ENCODE results near the genes SCGB1D4, ASRGL1 and EEF1G.

GRCh38 chr11:61962405-61962554, 5.2 kb downstream of the FTH1 start:
- RRBS = no CpG with 5 or more reads among the region's 3 CpGs

- RRBS = no CpG with 5 or more reads among the region's 7 CpGs
These were observed 37.9 kb upstream of the FTH1 start for GRCh38 chr11:62005239-62005833.

DNA sequence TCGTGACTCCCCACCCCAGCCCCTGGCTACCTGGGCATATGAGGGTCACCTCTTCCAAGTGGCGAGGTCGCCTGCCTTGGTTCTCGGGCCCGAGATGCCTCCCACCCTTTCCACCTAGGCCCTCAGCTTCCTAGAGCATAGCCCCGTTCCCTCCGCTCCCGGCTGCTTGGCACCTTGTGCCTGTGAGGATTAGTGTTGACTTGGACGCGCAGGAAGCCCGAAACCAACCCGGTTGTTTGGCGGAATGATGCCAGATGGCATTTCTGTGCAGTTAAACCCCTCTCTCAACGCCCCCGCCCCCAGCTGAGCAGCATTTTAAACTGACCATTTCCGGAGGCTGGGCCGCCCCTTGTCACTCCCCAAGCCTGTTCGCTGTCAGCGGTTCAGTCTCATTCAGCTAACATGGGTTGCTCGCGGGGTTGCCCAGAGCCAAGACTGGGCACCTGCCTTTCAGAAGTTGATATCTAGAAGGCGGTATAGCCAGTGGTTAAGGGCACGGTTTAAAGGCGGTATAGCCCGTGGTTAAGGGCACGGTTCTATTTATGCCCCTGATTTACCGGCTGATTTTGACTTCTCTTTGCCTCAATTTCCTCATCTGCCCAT, 542 bp downstream of the INCENP start:
- RRBS = 3% methylated on average over 6 of the region's 27 CpGs

DNA sequence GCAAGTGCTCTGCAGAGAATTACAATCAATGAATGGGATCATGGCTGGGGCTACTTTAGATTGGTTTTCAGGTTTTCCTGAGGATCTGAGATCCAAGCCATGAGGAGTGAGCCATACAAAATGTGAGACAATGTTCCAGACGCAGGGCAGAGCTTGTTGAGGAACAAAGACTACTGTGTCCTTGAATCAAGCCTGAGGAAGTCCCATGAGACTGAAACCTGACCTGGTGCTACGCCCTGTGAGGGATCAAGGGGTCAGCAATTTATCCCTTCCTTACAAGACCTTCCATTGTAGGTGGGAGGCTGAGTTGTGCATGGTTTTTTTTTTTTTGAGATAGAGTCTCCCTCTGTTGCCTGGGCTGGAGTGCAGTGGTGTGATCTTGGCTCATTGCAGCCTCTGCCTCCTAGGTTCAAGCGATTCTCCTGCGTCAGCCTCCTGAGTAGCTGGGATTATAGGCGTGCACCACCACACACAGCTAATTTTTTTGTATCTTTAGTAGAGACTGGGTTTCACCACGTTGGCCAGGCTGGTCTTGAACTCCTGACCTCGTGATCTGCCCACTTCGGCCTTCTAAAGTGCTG, 2.2 kb downstream of the INCENP start:
- RRBS = no CpG with 5 or more reads among the region's 8 CpGs

DNA sequence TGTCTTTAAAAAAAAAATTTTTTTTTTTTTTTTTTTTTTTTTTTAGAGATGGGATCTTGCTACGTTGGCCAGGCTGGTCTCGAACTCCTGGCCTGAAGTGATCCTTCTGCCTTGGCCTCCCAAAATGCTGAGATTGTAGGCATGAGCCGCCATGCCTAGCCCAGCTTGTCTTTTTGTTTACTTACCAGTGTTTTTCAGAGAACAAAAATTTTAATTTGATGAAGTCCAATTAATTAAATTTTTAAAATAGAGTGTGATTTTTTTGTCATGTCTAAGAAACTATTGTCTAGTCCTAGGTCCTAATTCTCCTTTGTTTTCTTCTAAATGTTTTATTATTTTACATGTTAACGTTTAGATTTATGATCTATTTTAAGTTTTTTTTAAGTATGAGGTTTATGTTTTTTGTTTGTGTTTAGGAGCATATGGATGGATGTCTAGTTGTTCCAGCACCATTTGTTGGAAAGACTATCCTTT, 29.9 kb downstream of the INCENP start:
- RRBS = no CpG with 5 or more reads among the region's 4 CpGs

GRCh38 chr11:62298901-62299347, at the start of gene SCGB1D4:
TSS of gene SCGB1D4 (minus strand) at chr11:62299075.
- RRBS = no CpG with 5 or more reads among the region's 7 CpGs

DNA sequence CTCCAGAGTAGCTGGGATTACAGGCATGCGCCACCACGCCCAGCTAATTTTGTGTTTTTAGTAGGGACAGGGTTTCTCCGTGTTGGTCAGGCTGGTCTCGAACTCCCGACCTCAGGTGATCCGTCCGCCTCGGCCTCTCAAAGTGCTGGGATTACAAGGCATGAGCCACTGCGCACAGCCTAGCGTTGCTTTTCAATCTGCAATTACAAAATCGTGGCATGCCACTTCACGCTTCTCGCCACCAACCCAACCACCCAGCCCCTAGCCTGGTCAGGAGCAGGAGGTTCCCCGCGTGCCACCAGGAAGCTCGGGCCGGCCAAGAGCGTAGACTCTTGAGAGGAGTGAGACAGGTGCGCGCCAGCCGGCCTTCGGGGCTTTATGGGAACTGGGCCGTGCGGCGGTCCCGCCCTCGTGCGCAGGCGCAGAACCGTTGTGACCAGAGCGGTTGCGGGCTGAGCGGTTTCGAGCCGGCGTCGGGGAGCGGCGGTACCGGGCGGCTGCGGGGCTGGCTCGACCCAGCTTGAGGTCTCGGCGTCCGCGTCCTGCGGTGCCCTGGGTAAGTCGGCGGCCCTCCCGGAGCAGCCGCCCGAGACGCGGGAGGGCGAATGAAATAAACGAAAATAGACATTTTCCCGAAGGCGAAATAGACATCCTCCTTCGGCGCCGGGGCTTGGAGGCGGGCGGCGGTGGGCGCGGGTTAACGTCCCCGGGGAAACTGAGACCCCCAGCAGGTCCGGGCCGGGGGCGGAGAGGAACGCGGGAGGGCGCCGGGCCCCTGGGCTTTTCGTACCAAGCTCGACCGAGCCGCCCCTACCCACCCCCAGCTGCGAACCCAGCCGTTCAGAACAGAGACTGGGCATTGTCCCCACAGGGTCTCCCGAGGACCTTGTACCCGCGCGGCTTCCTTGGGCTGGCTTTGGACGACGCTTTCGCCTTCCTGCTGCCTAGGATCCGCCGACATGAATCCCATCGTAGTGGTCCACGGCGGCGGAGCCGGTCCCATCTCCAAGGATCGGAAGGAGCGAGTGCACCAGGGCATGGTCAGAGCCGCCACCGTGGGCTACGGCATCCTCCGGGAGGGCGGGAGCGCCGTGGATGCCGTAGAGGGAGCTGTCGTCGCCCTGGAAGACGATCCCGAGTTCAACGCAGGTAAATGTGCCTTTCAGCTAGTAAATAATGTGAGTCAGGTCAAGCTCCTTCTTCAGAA, at the start of gene ASRGL1:
TSS of gene ASRGL1 (plus strand) at position 430 of the 1,207 bp plus-strand sequence.
- RRBS = 23% methylated on average over 32 of the region's 111 CpGs

DNA sequence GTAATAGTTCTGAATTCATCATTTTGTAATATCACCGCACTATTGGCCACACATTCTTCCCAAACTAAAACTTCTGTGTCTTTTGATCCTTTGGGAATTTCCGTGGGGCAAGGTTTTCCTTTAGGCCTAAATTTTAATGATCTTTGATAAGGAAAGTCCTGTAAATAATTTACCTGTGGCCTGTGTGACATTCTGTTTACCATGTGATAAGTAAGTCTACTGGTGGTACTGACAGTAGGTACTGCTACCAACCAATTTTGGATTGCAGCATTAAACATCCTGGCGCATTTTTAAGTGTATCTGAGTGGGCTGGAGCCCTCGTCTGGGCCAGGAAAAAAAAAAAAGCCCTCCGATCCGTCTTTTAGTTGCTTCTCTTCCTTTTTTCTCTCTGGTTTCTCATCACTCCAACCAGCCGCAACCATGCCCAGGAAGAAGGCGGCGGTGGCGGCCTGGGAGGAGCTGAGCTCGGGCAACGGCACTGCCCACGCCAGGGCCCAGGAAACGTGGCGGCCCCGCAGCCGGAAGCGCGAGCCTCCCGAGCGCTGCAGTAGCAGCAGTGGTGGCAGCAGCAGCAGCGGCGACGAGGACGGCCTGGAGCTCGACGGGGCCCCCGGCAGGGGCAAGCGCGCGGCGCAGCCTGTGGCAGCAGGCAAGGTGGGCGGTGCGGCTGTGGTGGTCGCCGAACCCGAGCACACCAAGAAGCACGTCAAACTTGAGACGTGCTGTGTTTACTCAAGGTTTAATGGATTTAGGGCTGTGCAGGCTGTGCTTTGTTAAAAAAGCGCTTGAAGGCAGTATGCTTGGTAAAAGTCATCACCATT, 33.7 kb downstream of the ASRGL1 start:
- RRBS = no CpG with 5 or more reads among the region's 40 CpGs

DNA sequence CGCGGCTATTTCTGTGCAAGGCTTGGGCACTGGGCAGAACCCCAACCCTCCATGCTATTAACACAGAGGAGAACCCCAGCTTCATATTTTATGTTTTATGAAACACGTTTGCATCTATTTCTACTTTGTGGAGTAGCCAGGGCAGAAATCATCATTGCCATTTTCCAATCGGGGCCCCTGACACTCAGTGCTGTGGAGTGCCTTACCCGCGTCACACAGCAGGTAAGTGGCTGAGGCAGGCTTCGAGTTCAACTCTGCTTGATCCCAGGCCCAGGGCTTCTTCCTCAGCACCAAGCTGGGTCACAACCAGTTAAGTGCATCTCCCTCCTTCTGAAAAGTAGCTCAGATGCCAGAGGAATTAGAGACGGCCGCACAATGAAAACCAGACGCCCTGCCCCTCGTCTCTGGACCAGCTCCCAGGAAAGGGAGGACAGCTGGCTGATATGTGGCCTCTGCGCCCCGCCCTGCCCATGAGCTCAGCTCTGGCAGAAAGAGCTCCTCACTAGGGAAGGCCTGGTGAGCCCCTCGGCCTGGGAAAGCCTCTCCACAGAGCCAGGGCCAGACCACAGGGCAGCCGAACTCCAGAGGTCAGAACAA, 18.2 kb upstream of the SCGB1A1 start:
- RRBS = no CpG with 5 or more reads among the region's 15 CpGs

DNA sequence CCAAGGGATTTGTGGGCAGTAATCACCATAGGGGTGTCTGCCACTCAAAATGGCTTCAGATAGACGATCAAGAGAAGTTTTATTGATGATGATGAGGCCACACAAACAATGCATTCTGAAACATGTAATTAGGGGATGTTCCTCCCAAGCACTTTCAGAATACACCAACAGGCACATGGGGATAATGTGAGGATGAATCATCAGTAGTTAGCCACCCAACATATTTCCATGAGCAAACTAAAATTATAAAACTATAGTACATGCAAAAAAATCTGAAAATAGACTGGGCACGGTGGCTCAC, 9.1 kb downstream of the SCGB1A1 start:
- RRBS = no CpG with 5 or more reads among the region's 2 CpGs

- RRBS = 93% methylated on average over 1 of the region's 39 CpGs
These were observed 41.3 kb downstream of the AHNAK start for GRCh38 chr11:62504926-62506006.

DNA sequence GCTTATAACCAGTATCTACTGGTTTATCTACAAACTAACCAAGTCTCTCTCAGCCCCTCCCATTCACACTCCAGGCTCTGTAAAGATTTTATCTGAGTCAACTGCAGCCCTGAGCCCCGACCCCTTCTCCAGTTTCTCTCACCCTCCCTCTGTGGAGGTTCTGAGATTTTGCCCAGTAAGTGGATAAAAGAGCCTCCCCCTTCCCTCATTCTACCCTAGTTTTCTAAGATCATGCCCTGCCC, 9.2 kb upstream of the AHNAK start:
- RRBS = no CpG with 5 or more reads among the region's 1 CpG

DNA sequence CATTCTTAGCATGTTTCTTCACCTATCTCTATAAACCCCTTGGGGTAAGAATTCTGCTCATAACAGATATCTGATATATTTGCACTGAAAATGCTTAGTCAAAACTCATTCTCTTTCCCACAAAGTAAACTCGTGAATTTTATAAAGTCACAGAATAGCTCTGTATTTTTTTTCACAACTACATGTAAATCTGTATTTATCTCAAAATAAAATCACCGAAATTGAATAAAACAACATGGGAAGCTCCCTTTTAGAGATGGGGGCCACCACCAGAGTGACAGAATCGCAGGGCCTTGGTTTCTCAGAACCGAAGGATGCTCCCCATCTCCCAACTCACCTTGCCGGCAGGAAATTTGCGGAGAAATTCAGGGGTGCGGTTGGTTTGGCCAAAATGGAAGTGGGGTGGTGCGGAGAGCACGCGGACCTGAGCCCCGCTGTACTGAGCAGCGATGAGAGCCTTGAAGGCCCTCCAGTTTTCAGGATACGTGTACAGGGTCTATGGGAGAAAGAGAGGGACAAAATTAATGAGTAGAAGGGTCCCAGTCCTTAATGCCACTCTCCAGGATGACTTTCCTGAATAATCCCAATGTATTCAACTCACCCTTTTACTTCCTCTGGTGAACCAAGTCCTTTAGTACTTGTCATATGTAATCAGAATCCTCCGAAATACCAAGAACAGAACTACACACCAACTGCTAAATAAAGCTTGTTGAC, 1.3 kb downstream of the EEF1G start:
- RRBS = no CpG with 5 or more reads among the region's 14 CpGs

DNA sequence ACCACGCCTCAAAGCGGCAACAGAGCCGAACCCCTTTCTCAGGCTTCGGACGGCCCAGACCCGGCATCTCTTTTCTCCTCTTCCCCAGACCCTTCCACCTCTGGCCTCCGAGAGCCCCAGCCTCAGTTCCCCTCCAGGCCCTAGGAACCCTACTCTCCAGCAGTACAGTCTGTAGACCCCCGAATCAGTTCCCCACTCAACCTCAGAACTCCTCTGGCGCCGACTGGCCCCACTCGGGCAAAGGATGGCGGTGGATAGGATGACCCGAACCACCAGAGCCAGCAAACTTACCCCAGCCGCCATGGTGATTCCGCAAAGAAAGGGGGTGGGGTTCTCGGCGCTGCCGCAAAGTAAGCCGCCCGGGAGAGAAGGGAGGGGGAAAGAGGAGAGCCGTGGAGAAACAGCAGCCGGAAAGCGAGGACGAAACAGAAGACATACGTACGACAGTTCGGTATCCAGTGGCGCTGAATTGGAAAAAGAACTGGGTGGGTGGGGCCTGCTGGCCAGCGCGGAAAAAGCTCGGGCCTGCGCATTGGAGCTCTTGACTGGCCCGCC, at the start of gene EEF1G:
TSS of gene EEF1G (minus strand) at position 352 of the 555 bp plus-strand sequence.
- RRBS = 0% methylated on average over 2 of the region's 33 CpGs

GRCh38 chr11:62575472-62575958, 1.8 kb upstream of the EEF1G start:
- RRBS = no CpG with 5 or more reads among the region's 7 CpGs

DNA sequence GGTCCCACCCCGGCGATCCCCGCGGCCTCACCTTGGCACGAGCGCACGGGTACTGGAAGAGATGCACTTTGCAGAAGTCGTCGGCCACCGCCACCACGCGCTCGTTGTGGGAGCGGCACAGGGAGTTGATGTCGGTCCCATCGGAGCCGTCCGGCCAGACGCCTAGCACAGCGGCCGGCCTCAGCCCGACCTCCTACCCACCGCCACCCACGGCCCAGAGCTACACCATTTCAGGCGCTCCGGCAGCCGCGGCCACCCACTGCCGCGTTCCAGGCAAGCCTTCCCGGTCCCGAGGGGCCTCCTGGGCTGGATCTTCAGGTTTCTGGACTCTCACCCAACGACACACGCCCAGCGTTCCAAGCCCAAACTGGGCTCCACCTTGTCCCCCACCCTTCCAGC, 1.1 kb upstream of the MTA2 start:
- RRBS = 95% methylated on average over 6 of the region's 35 CpGs

- RRBS = no CpG with 5 or more reads among the region's 18 CpGs
These were observed 1.5 kb downstream of the EML3 start for GRCh38 chr11:62610975-62611628.

- RRBS = no CpG with 5 or more reads among the region's 19 CpGs
These were observed 929 bp downstream of the EML3 start for GRCh38 chr11:62611629-62612063.

DNA sequence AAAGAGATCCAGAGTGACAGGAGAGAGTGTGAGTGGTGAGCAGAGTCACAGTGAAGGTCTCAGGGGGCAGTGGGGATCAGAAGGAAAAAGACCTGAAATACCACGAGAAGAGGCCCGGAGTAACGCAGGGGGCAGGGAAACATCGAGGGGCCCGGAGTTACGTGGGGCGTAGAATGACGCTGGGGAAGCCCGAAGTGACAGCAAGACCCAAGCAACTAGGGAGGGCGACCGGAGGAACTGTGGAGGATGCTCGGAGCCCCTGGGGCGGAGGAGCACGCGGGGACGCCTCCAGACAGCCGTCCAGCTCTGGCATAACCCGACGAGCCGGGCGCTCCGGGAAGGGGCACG, 537 bp downstream of the EML3 start:
- RRBS = 2% methylated on average over 16 of the region's 23 CpGs

Data from Jurkat, Clone E6-1 (cell line).